Fibroblast of the aortic adventitia (primary cell): ENCODE data around the gene RANBP17.

GRCh38 chr5:169095304-169095821, 205.6 kb downstream of the SLIT3 start:
- CAGE, long polyA plus RNA, result no peak

GRCh38 chr5:169300373-169300663, 621 bp downstream of the SLIT3 start:
- CAGE, long polyA plus RNA, result no peak

DNA sequence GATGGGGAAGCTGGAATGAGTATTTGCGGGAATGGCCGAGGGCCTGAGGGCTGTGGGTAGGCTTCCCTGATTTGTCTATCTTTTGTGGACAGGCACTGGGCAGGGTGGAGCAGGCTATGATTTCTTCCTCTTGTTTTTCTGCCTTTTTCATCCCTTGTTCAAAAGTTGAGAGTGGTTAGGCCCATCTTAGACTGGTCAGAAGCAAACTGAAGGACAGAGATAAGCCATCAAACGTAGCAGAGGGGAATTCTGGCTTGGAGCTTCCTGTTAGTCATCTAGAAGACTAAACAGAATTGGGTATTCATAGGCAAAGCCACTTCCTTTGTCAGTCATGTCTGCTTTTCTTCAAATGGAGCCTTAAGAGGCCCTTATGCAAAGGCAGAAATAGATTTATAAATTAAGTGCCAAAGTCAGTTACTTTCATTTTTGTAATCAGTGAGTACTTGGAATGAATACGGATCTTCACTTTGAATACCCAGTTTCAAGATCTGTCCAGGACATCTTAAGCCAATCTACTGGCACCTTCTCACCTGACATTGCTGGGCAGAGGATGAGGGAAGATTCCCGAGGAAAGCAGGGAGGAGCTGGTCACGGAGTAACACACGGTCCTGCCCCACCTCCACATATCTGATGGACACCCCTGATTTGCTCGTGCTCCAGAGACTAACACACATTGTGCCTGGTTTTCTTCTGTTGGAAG, 14.0 kb downstream of the DOCK2 start:
- CAGE, long polyA plus RNA, result no peak

GRCh38 chr5:170250600-170251318, 18.0 kb downstream of the C5orf58 start:
- CAGE, long polyA plus RNA, result no peak

DNA sequence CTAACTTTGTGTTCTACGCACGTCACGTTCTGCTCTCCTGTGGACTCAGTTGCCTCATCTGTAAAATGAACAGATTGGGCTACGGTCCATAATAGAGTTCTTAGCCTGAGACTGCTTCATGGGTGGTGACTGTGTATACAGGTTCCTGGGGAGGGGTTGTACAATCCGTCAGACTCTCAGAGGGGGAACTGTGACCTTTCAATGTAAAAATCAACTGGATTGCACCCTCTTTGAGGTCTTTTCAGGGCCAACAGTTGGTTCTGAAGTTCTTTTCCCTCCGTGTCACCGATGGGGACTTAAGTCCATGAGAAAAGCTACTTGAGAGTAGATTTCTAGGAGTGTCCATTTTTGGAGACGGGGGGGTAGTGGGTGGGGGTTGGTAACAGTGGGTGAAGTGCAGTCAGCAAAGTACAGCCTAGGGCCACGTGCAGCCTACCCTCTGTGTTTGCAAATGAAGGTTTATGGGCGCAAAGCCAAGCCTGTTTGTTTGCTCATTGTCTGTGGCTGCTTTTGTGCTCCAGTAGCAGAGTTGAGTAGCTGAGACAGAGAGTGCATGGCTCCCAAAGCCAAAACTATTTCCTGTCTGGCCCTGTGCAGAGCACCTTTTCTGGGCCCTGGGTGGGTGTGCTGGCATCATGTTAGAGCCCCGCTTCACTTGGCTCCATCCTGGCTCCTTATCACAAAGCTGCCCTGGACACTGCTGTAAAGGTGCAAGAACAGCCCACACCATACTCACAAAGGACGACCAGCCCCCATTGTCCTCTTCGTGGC, 23.8 kb downstream of the LCP2 start:
- CAGE, long polyA plus RNA, result no peak

- CAGE, long polyA plus RNA, result no peak
Observed at GRCh38 chr5:170295919-170296197, 1.7 kb downstream of the LCP2 start.

DNA sequence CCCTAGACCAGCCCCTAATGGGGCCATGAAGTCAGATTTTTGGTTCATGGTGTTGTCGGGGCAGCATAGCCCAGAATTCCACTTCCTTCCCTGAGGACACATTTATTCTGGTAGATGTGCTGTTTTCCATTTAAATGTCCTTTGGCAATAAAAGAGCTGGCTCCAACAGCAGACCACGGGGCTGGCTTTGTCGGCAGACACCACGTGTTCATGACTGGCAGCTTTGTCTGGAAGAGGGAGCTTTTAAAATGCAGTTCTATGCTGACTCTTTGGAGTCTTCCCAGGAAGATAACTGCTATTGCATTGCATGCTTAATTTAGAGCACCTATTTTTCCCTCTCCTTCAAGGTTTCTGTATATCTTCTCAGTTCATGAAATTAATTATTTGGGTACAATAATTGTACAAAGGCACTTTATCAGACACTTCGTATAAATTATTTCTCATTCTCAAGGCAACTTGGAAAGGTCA, 17.7 kb upstream of the LCP2 start:
- CAGE, long polyA plus RNA, result no peak

- CAGE, long polyA plus RNA, result no peak
Observed at GRCh38 chr5:170387778-170388407, 1.3 kb downstream of the KCNMB1 start.

- CAGE, long polyA plus RNA, result no peak
Observed at GRCh38 chr5:170552519-170553094, 48.8 kb downstream of the KCNIP1 start.

DNA sequence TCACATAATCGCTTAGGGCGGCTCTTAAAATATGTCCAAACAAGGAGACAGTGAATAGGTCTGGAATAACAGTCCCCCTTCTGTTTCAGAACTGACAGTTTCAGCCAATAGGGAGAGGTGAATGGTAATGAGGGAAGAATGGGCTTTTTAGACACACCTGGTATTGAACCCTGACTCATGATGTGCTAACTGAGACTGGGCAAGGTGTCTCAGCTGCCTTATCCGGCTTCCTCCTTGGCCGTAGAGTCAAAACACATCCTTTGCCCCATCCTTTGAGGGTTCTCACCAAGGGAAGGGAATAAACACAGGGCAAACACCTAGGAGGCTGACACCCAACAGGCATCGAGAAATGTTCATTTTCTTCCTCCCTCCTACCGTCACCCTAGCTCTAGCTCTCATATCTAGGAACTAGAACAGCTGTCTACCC, 33.4 kb upstream of the GABRP start:
- CAGE, long polyA plus RNA, result no peak

GRCh38 chr5:170763931-170764429, 19.5 kb upstream of the GABRP start:
- CAGE, long polyA plus RNA, result no peak

GRCh38 chr5:170861624-170862173, at the start of gene RANBP17:
Gene RANBP17 (plus strand): TSS chr5:170862018.
- CAGE, long polyA plus RNA, result no peak

GRCh38 chr5:171596032-171597062, 176.9 kb downstream of the FGF18 start:
- CAGE, long polyA plus RNA, result no peak

DNA sequence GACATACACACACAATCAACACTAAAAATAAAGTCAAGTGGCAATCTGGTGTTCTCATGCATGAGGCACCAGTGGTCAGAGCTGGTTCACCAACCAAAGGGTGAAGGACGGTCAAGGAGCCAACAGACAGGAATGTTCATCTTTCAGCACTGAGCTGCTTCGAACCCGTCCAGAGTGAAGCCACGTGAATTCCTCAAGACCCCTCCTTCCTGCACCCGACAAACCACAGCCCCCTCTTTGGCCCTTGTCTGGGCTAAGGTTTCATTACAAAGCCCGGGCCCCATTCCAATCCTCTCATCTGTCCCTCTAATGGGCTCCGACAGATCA, 84.5 kb upstream of the SMIM23 start:
- CAGE, long polyA plus RNA, result no peak

DNA sequence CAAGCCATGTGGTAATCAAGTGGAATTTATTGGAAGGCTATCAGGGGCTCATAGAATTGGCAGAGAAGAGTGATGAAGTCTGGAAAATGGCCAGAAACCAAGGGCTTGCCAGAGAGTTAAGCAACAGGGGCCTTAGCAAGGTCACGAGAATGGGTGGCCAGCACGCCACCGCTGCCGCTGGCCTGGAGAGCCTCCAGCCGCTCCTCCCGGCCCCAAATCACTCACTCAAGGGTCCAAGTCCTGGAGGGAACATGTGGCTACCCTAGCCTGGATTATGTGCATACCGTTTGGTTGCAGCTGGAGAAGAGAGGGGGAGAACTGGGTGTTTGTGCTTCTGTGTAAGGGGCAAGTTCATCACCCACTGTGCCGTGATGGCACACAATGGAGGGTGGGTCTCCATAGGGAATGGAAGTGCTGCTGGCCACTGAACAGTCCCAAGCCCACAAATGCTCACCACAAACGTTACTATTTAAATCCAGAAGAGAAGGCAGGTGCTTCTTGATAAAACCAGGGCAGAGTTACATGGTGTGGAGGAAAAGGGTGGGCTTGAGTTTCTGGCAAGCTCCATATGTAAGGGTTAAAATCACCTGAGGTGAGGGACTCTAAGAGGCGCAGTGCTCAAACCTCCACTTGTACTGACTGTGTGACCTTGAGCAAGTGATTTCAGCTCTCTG, 47.9 kb upstream of the SMIM23 start:
- CAGE, long polyA plus RNA, result no peak

DNA sequence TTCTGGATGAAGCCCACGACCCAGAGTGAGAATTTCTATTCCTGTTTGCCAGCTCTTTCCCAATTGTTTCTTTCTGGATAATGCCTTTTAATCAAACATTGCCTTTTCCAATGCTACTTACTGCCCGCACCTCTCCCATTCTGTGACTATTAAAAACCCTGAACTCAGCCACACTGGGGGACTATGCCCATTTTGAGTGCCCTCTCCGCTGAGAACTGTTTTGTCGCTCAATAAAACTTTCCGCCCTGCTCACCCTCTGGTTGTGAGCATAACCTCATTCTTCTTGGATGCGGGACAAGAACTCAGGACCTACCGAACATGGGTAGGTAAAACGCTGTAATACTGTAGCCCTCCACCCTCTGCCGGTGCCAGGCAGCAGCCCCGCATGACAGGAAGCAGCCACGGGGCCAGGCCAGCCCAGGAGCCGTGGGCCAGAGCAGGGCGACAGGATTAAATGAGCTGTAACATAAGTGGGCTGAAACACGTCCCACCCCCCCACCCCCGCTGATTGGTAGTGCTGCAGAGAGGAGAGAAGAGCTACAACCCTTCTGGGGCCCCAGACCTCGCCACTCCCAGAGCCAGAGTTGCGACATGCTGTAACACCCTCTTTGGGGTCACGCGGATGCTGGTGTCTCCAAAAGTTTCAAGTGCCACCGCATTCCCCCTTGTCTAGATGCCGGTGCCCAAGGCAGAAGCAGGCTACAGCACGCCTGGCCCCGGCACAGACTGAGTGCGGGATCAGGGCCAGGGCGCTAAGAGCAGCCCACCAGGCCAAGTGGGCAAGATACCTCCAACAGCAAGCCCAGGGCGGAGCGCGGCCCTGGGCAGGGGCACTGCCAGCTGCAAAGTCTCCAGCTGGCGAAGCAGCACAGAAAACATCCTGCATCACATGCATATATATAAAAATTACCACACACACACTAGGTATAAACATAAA, 81.9 kb downstream of the FBXW11 start:
- CAGE, long polyA plus RNA, result no peak

- CAGE, long polyA plus RNA, result no peak
Observed at GRCh38 chr5:172106582-172107433, 81.2 kb downstream of the STK10 start.

- CAGE, long polyA plus RNA, result no peak
Observed at GRCh38 chr5:172133313-172133799, 54.7 kb downstream of the STK10 start.

DNA sequence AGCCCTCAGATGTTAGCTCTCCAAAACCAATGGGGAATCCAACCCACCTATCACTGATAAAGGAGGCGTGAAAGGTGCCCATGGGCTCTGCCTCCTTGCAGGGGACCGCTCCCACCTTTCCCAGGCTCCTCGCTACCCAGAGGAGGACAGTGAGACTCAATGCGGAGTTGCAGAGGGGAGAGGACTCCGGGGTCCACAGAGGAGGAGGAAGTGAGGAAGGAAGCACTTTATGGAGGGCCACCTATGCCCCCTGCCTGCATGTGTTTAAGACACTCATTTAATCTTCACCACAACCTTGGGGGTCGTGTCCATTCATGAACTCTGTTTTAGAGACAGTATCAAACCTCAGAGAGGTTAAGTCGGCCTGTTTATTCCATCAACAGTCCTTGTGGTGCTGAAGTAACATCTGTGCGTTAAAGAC, 17.3 kb downstream of the STK10 start:
- CAGE, long polyA plus RNA, result no peak

DNA sequence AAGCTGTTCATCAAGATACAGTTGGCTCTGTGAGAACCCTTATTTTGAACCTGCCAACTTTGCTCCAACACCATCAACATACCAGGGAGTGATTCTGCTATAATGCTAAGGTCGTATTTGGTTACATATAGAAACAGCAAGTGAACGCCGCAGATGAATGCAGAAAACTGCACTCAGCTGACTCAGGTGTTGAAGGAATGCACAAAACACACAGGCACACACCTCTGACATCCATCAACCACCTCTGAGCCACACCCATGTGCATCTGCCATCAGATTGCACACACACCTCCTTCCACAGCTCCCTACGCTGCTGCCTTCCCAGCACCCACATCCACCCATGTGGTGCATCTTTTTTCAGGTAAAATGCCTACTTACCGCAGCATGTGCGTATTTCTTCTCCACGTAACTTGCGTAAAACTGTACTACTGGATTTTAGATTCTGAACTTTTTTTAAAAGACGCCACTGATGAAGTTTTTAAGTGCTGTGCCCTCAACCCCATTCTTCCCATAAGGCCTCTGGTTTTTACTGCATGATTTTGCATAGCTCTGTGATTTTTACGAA, 7.1 kb downstream of the STK10 start:
- CAGE, long polyA plus RNA, result no peak